ENCODE results near the genes FLAD1, LENEP, THBS3 and YY1AP1.

DNA sequence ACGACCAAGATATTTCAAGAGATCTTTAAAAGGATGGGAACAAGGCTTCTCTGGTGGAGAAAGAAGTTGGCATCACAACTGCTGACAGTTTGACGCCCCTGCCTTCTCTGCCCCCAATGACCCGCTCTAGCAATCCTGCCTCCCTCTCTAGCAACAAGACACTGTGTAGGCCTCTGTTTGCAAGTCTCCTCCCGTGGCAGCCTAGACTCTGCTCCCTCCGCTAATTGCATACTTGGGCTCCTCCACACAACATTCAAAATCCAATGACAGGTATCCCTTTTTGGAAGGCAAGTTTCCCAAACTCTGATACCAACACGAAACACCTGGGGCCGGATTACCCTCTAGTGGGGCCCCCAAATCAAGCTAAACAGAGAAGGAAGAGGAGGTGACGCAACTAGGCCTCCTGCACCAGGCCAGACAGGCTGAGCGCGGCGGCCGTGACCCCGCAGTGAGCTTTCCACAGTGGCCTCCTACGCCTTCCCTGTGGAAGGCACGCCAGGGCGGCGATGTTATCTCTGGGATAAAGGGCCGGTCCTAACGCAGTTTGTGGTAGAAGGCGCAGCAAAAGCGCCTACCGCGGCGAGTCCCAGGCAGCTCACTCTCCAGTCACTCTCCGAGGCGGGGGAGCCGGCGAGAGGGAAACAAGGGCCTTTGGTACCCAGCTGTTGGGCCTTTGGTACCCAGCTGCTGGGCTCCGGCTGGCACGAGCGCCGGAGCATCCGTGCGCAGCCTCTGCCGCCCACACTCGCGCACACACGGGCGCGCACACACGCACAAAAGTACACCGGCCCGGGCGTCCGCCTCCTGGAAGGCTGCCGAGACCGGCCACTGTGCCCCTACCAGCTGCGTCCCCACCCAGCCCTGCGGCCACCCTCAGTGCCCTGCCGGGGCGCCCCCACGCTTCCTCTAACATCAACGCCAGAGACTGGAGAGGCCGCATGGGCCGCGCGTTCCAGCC, 19.2 kb upstream of the ADAR start:
- RRBS, result 2% methylated on average over 24 of the region's 57 CpGs

DNA sequence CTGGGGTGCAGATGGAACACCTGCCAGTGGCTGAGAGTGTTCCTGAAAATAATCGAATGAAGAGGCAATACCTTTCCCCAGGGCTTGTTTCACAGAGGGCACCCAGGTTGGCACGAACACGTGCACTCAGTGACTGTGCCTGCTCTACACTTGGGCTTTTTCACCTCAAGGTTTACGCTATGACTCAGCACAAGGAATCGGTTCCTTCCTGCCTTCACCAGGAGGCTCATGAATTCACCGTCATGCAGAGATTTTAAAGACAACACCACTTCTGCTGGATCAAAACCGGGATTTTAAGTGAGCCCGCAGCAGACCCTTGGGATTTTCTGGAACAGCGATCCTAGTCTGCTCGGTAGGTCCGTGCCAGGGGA, 118.5 kb upstream of the ADAR start:
- RRBS, result 40% methylated on average over 4 of the region's 11 CpGs

GRCh38 chr1:154751605-154752263, 118.3 kb downstream of the KCNN3 start:
- RRBS, result no CpG with 5 or more reads among the region's 7 CpGs

- RRBS, result 9% methylated on average over 26 of the region's 71 CpGs
These were observed 109.7 kb downstream of the KCNN3 start for GRCh38 chr1:154760153-154761046.

- RRBS, result under 1% methylated on average over 5 of the region's 26 CpGs
These were observed at the start of gene FLAD1 for GRCh38 chr1:154982950-154983709. TSS of gene FLAD1 (plus strand) at chr1:154983344.

DNA sequence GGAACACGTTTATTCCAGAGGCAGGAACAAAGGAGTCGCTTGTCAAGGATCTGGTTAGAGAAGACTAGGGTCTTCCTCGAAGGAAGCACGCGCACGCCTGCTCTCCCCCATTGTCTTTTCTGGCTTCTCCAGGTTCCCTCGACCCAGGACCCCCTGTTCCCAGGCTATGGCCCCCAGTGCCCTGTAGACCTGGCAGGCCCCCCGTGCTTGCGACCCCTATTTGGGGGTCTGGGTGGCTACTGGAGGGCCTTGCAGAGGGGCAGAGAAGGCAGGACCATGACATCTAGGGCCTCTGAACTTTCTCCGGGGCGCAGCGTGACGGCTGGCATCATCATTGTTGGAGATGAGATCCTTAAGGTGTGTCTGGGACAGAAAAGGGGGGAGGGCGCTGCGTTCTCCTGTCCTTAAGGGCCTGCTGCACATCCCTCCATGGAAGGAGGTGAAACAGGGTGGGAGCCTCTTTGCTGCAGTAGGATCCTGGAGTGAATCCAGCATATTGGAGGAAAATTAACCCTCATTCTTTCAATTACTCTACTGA, 635 bp downstream of the FLAD1 start:
- RRBS, result no CpG with 5 or more reads among the region's 15 CpGs

DNA sequence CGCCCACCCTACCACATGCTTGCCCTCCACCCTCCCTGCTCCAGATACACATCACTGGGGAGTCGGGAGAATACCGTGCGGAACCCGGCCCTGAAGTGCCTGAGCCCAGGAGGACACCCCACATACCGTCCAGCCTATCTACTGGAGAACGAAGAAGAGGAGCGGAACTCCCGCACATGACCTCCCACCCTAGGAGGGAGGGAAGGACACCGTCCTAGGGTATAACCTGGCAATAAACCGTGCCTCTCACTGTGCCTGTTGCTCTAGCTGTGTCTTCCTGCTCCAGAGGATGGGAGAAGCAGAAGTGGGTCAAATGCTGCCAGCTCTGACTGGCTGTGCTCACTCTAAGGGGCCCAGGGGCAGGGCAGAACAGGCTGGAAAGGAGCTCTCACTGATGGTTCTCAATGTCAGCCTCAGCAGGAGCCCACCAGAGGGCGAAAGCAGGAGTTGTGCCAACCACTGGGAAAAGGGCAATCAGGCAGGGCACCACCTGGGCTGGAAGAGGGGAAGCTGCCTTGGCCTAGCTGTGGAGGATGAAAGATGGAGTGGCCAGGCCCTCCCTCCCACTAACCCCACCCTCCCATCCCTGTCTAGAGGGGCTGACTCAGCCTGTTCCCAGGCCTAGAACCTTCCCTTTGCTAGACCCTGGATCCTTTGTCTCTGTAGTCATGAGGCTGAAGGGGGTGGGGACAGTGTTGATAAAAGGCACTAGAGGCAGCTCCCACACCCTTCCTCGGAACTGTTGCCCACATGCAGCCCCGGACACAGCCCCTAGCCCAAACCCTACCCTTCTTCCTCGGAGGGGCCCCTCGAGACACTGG, at the start of gene LENEP:
Gene LENEP (plus strand): TSS at position 729 of the 821 bp plus-strand sequence.
- RRBS, result no CpG with 5 or more reads among the region's 16 CpGs

DNA sequence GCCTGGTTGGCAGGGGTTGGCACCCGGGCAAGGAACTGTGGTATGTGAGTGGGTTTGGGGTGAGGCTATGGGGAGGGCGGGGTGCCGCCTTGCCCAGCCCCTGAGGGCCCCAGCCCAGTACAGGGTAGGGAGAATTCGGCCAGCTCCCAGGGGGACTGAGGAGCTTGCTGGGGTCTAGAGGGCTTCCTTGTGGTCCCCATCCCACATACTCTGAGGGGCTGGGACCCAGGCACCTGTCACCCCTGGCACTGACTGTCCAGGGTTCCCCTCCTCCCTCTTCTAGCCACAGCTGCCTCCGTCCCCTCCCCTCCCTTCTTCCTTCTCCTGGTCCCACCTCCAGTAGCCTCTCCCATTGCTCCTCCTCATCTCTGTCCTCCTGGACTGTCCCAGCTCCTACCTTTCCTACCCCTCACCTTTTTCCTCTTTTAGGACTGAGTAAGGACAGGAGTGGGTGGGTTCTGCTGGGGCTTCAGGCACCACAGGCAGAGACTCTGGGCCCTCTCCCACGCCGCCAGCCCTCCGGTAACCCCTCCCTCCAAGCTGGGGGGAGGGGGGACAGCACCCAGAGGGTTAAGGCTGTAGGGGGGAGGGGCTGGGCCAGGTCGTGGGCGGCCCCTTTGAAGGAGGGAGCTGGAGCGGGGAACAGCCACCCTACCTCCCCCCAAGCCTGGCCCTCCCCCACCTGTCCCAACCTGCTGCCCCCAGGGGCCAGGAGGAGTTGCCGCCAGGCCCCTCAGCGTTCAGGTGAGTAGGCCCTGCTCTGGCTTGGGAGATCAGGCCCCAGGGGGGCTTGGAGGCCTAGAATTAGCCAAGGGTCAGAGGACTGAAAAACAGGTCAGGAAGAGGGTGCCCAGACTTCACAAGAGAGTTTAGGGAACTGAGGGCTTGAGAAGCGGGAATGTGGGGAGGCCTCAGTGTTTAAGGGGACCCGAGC, 5.9 kb downstream of the ZBTB7B start:
- RRBS, result no CpG with 5 or more reads among the region's 15 CpGs

DNA sequence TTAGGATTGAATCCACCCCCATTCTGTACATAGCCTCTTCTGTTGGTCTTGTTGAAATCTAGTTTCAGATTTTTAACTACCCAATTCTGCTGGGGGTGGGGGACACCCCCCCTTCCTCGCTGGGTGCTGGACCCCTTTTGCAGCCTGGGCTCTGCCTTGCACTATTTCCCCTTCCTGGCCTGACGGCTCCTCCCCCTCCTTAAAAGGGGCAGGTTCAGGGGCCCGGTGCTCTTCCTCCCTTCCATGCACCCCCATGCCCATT, 15.2 kb downstream of the ZBTB7B start:
- RRBS, result no CpG with 5 or more reads among the region's 3 CpGs

GRCh38 chr1:155051777-155052812, 979 bp downstream of the ADAM15 start:
- RRBS, result under 1% methylated on average over 4 of the region's 34 CpGs

- RRBS, result 3% methylated on average over 21 of the region's 69 CpGs
These were observed 3.1 kb downstream of the EFNA3 start for GRCh38 chr1:155081560-155082357.

DNA sequence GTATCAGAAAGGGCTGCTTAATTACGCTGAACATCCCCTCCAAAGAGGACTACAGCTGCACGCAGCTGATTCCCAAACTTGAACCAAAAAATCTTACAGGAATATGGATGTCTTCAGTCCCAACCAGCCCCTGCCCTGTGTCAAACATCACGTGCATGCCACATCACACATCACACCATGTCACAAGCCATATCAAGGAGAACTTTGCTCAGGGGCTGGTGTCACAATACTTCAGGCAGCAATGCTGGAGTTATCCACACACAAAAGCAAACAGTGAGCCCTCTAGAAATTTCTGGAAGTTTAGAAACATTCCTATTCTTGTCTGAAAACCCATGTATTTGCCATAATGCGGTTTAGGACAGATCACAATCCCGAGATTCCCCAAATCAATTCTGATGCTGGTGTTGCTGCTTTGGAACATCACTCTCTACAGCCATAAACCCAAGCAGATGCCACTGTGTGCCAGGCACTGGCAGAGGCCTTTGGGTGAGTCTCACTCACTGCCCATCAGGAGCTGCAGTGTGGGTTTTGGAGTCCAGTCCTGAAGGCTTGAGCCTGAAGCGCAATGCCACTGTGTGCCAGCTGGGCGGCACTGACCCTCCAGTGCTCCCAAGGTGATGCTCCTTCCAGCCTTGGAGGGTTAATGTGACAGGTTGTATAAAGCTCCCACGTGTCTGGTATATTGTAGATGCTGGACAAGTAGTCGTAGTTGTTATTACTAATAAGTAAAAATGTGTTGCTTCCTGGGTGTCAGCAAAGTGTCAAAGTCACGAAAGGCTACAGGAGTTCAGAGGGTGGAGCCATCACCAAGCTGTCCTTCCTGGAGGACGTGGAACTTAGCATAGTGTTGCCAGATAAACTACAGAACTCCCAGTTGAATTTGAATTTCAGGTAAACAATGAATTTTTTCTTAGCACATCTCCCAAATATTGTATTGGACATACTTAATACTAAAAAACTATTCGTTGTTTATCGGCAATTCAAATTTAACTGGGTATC, 20.1 kb upstream of the EFNA1 start:
- RRBS, result no CpG with 5 or more reads among the region's 13 CpGs

DNA sequence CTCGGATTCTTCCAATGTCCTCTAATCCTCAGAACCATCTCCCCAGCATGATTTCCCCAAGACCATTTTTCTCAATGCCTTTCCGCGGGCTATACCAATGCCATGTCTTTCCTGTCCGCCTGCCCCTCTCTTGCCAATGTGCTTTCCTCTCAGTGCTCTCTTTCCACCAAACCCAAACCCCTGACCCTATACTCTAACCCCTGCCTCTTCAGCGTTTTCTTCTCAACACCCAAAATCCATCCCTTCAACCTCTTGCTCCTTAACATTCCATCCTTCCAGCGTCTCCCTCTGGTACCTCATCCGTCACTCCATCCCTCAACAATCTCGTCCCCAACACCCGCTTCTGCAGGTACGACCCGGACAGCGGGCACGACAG, 9.8 kb downstream of the TRIM46 start:
- RRBS, result no CpG with 5 or more reads among the region's 13 CpGs

DNA sequence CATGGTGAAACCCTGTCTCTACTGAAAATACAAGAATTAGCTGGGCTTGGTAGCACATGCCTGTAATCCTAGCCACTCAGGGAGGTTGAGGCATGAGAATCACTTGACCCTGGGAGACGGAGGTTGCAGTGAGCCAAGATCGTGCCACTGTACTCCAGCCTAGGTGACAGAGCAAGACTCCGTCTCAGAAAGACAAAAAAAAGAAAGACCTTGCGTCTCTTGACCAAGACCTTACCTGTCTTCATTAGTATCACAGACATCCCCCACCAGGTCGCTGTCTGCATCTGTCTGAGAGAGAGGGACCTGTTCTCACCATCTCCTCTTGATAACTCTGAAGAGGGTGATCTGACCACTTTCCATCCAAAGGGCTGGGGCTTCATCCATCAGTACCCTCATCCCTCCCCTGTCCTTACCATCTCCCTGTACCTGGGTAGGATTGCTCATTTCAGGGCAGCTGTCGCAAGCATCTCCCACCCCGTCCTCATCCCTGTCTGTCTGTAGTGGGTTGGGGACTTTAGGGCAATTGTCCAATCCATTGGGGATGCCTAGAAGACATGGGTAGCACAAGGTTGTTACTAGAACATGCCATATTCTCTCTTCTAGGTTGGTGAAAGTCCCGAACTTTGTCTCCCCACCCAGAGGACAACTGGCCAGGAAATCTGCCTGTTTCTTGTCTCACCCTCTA, 8.0 kb downstream of the THBS3 start:
- RRBS, result no CpG with 5 or more reads among the region's 8 CpGs

GRCh38 chr1:155207639-155208367, at the start of gene THBS3:
TSS of gene THBS3 (minus strand) at chr1:155207897.
- RRBS, result 5% methylated on average over 1 of the region's 15 CpGs

DNA sequence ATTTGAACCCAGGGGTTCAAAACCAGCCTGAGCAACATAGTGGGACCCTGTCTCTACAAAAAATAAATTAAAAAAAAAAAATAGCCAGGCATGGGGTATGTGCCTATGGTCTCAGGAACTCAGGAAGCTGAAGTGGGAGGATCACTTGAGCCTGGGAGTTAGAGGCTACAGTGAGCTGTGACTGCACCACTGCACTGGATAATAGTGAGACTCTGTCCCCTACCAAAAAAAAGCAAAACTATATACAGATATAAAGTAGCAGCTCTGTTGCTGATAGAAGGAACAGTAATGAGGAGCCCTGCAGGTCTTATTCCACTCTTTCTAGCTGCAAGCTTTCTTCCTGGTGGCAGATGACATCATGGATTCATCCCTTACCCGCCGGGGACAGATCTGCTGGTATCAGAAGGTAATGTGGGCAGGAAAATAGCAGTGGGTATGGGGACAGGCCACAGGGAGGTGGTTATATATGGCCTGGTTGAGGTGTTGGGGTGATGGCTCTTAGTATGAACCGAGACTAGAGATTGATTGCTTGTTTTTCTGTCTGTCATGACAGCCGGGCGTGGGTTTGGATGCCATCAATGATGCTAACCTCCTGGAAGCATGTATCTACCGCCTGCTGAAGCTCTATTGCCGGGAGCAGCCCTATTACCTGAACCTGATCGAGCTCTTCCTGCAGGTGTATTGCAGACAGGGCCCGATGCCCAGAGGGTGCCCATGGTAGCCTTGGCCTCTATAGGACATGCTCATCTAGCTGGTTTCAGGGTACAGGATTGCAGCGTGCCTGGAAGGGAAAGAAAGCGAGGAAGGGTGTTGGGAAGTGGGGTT, 2.9 kb upstream of the RUSC1 start:
- RRBS, result 100% methylated on average over 1 of the region's 11 CpGs

DNA sequence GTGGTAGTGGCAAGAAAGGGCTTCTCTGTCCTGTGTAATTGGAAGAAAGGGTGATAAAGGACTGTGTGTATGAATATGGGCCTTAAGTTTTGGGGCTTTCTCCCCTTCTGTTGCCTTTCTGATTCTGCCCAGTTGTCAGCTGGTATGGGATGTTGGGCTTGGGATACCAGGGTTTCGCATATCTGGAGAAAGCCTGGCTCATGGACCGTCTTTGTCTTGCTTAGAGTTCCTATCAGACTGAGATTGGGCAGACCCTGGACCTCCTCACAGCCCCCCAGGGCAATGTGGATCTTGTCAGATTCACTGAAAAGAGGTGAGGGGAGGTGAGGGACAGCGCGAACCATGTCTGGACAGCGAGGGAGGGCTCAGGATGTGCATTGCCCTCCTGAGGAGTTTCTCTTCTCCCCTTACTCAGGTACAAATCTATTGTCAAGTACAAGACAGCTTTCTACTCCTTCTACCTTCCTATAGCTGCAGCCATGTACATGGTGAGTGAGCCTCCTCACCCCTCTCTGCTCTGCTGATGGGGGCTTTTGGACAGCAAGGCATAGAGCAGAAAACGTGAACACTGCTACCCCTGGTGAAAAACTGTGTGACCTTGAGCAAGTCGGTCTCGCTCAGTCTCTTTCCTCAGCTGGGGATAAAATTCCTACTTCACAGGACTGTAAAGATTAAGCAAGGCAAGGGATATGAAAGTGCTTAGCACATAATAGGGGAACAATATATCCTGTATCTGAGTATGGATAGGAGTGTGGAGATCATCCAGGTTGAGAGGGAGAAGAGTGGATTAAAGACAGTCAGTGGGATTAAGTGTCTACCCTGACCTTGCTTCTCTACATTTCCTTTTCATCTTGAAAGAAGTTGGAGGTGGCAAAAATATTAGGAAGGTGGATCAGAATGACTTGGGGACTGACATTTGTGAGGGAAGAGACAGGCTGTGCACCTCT, 2.0 kb upstream of the RUSC1 start:
- RRBS, result no CpG with 5 or more reads among the region's 8 CpGs

DNA sequence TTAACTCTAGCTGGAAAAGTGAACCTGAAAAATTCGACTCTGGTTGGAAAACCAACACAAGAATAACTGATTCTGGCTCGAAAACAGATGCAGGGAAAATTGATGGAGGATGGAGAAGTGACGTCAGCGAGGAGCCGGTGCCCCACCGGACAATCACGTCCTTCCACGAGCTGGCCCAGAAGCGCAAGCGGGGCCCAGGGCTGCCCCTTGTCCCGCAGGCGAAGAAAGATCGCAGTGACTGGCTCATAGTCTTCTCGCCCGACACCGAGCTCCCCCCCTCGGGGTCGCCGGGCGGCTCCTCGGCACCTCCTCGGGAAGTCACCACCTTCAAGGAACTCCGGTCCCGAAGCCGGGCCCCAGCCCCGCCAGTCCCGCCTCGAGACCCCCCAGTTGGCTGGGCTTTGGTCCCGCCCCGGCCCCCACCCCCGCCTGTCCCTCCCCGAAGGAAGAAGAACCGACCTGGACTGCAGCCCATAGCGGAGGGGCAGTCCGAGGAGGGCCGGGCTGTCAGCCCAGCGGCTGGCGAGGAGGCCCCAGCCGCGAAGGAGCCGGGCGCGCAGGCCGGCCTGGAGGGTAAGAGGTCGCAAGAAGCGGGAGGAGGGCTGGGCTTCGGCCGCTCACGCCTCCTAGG, 2.0 kb downstream of the RUSC1 start:
- RRBS, result 2% methylated on average over 27 of the region's 49 CpGs

DNA sequence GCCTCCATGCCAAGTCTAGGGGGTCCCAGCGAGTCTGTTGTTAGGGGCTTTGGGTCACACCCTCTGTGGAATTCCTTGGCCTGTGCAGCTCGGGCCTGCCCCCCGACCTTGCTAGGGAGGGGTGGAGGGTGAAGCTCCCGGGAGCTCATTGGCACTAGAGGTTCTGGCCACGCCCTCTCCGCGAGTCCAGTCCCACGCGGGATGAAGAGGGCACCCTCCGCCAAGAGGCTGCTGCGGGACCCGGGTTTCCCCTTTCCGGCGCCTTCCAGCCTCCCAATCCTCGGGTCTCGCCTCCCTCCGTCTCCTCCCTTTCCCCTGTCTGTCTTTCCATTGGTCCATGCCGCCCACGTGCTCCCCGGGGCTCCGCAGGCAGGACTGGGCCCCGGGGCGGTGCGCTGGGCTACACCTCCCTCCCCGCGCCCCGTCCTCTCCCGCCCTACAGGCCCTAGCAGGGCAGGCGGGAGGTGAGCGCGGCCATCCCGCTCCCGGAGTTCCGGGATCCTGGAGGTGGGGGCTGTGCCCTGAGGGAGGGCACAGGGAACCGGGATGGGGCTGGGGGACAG, 3.5 kb downstream of the RUSC1 start:
- RRBS, result 1% methylated on average over 24 of the region's 35 CpGs

DNA sequence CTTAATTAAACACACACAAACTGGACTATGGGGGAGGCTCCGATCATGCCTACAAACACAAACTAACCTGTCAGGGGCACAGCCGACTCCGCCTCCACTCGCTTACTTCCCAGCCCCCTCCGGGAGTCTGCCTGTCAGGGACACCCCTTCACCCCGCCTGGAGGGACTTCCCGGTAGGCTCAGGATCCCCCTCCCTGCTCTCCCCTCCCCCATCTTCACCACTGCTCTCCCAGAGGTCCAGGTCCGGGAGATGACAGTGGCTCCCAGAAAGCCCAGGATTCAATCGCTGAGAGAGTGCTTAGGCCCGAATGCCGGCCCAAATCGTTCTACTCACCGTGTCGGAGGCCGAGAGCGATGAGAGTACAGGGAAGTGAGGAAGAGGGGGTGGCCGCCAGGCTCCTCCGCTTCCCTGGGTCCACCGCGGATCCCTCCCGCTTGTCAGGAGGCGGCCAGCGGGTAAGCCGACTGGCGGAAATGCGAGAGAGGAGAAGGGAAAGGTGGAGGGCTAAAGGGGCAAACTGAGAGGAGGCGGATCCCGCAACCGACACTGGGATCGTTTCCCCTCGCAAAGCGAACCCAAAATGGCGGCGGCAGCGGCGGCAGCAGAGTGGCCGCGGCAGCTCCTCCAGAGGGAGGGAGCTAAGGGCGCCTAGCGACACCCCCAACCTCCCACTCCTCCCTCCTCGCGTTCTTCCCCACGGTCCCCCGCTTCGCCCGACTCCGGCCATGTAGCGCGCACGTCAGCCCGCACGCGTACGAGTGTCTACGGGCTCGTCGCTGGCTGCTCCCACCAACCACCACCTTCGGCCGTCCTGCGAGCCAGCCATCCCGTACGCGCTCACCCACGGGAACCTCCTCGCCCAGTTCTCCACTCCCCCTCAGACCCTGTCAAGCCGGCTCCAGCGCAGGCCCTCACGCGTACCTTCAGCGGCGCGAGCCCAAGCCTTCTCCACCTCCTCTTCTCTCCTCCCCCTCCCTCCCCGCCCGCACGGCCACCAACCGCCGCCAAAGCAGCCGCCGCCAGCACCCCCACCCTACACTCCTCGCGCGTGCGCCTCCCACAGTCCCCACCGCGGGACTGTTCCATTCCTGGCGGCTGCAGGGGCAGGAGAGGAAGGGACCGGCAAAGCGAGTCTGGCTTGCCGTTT, at the start of gene YY1AP1:
Gene YY1AP1 (minus strand): TSS at position 1,038 of the 1,148 bp plus-strand sequence.
- RRBS, result 2% methylated on average over 3 of the region's 89 CpGs

Data from HGPS cell (cell line).